Mammary microvascular endothelial cell (primary cell): ENCODE measurements around a stretch of chr15.

GRCh38 chr15:95079760-95080060 lies 848.3 kb downstream of the MCTP2 start:
- RAMPAGE, long total RNA: no peak

- RAMPAGE, long total RNA: no peak
These were observed 943.0 kb downstream of the MCTP2 start for GRCh38 chr15:95174271-95174866.

- RAMPAGE, long total RNA: no peak
These were observed 1028.2 kb upstream of the NR2F2 start for GRCh38 chr15:95302148-95302761.

DNA sequence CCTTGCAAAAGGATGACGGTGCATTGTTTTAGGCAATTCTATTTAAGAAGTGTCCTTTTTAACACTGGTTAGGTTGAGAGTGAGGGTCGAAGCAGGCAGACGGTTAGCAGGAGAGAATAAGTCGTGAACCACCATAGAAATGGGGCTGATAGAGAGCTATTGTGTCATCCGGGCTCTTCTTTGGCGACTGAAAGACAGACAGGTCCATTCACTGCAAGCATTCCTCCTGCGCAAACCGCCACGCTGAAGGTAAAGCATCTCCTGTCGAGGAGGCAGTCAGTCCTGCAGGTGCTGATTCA lies 1002.9 kb upstream of the NR2F2 start:
- RAMPAGE, long total RNA: no peak

DNA sequence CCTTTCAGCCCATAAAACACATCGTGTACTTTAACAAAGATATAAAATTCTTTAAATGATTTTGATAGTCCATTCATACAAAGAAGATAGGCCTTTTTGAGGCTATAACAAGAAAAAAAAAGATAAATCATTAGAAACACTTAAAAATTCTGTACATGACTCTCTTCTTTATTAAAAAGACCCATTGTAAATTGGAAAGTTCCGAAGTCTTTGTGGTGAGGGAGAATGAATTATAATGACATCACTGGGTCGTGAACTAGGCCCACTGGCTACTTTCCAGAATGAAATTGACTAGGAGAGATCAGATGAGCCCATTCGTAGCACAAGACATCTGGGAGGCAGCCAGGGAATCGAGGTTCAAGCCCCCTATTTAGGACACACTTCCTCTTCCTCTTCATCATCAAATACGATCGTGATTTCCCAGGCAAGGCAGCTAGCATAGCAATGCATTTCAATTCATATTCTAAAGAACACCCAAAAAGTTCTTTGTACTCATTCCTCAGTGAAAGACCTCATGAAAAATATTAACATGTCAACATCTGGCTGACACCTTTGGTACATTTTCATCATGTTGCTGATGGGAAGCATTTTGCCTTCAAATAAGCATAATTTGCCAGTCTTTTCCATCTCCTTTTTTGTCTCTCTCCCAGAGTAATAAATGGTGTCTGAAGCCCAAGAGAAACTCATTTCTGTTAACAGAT lies 889.7 kb upstream of the NR2F2 start:
- RAMPAGE, long total RNA: no peak

DNA sequence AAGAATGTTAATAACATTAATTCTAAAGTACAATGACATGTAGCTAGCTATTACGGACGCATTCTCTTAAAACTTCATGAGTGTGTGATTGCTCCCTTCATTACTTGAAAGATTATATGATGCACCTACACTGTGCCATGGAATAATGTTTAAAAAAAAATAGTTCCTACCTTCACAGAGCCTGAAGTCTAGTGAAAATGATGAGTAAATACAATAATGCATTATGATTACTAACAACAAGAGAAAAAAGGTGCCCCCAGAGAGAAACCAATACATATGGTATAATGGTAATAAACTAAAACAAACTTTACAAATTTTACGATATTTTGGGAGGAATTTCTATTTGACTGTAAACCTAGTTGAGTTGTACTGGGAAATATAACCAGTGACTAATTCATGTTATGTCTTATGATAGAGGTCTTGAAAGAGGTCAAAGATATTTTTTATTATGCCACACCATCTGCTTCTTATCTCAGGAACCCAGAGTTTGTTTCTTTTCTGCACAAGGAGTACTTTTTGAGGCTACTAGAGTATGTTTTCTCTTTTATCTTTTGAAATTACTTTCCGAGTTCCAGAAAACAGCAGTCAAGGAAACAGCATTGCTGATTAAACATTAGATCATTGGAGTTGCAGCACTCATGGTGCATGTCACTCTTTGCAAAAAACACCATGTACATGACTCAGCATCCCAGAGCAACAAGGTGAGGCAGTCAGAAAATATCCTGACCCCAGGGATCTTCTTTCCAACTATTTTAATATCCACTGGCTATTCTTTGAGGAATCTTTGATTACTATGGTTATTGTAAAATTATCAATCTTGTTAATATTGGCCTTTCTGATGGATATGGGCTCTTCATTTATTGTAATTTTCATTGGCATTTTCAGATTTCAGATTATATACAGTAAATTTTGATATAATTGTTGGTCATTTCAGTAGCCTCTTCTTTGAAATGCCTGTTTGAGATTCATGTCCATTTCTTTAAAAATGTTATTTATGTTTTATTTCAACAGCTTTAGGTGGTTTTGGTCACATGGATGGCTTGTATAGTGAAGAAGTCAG lies 645.8 kb upstream of the NR2F2 start:
- RAMPAGE, long total RNA: no peak

DNA sequence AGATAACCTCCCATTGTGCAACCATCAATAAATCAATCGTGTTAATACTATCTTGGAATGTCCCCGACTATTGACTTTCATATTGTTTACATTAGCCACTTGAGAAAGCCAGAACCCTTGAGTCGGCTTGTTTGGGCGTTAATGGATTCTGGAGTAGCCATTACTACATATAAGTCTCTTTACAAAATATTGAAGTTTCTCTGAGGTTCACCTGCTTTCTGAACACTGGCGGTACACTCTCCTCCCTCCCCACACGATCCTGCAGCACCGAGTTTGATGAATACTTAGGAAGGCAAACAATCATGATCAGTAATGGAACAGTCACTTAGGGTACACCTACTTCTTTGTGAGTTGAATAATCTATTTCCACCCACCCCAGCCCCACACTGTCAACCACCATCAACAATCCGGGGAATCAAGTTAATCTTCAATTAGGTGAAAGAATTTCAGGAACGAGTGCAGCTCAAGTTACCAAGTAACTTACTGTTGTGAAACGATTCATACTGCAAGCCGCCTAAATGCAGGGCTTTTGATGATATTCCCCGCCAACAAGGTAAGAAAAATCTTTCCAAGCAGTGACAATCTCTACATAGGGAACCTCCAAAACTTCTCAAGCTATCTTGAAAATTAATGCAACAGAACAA lies 159.3 kb upstream of the NR2F2 start:
- RAMPAGE, long total RNA: no peak

- RAMPAGE, long total RNA: no peak
These were observed 4.3 kb upstream of the NR2F2 start for GRCh38 chr15:96326218-96326520.

GRCh38 chr15:96346529-96347060 lies 16.1 kb downstream of the NR2F2 start:
- RAMPAGE, long total RNA: no peak

DNA sequence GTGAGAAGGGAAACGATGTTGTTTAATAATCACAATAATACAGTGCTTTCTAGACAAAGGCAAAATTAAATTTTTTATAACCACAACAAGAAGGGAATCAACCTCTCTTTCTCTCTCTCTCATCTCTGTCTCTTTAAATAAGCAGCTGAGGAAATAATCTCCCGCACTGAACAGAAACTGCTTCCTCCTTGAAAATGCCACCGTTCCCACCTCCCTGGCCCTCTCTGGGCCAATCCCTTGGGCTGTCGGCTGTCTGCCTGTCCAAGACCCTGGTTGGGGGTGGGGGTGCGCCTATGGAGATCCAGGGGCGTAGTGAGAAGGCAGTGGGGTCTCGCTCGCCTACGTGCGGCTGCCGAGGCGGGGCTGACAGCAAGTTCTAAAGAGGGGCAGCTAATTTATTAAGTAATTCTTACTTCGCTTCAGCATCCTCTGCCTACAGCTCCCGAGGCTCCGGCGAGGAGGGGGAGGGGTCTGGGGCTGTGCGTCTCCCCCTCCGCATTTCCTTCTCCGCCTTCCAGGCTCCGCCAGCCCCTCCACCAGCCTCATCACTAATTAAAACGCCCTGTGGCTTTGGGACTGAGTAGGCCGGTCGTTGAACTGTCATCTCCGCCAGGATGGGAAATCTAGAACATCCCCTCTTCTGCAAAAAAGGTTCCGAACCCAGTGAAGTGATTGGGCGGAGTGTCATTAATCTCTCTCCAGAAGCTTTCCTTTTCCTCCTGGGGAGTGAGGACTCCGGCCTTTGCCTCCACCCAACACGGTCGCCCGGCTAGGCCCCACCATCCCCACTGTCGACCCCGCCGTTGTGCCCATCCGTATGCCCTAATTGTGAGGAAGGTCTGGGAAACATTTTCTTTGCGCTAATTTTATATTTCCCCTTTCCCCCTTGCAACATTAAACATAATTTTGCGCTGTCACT lies 16.8 kb downstream of the NR2F2 start:
- RAMPAGE, long total RNA: no peak

- RAMPAGE, long total RNA: no peak
These were observed 29.4 kb downstream of the NR2F2 start for GRCh38 chr15:96359652-96360556.

GRCh38 chr15:97652787-97653359 lies 307.6 kb upstream of the ARRDC4 start:
- RAMPAGE, long total RNA: no peak

DNA sequence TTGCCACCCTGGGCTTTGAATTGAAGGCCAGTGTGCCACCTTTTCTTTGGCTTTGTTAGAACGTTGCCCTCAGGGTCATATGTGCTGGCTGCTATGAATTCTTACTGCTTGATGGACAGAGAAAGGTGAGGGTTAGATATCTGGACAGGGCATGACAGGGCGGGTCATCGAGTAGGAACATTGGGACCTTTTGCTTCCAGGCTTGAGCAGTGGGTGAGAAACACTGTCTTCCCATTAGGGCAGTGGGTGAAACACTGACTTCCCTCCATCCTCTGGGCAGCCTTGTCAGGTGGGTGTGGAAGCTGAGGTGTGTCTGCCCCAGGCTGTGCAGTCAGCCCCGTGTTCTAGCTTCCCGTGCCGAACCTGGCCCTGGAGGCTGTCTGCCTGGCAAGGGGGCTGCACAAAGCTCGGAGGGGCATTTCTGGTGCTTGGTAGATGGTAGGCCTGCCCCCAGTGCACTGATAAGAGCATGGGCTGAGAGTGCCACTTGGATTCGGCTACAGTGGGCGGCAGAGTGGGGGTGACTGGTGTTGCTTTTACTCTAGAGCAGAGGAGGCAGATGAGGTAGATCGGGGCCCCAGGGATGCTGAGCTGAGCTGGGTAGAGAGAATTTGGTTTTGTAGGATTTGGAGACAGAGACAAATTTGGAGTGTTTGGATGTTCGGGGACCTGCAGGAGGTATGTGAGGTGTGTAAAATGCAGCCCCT lies 21.2 kb downstream of the IGF1R start:
- RAMPAGE, long total RNA: no peak

DNA sequence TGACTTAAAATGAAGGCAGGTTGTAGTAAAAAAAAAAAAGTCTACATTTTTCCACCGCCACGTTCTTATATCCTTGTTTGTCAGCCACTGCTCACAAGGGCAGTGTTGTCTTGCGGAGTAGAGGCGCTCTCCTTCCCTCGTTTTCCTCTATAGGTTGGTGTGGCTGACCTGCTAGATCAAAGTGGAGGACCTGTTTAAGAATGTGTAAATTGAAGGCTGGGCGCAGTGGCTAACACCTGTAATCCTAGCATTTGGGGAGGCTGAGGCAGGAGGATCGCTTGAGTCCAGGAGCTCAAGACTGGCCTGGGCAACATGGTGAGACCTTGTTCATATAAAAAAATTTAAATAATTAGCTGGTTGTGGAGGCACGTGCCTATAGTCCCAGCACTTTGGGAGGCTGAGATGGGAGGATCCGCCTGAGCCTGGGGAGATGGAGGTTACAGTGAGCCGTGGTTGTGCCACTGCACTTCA lies 65.8 kb downstream of the IGF1R start:
- RAMPAGE, long total RNA: no peak

DNA sequence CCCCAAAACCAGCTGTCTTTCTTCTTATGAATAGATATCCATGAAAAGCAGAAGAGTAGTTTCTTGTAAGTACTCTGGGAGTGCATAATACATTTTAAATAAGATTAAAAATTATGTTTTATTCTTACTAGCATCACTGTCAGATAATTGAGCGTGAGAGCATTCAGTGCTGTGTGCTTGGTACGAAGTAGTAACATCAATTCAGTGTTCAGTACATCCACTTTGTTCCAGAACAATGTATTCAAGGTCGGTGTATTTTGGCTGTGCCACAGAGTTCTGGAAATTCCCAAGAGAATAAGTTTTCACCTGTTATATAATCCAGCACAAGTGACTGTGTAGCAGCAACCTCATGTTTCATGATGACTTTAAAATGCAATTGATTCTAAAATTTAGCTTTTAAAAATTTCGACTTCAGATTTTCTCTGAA lies 130.6 kb downstream of the IGF1R start:
- RAMPAGE, long total RNA: no peak

DNA sequence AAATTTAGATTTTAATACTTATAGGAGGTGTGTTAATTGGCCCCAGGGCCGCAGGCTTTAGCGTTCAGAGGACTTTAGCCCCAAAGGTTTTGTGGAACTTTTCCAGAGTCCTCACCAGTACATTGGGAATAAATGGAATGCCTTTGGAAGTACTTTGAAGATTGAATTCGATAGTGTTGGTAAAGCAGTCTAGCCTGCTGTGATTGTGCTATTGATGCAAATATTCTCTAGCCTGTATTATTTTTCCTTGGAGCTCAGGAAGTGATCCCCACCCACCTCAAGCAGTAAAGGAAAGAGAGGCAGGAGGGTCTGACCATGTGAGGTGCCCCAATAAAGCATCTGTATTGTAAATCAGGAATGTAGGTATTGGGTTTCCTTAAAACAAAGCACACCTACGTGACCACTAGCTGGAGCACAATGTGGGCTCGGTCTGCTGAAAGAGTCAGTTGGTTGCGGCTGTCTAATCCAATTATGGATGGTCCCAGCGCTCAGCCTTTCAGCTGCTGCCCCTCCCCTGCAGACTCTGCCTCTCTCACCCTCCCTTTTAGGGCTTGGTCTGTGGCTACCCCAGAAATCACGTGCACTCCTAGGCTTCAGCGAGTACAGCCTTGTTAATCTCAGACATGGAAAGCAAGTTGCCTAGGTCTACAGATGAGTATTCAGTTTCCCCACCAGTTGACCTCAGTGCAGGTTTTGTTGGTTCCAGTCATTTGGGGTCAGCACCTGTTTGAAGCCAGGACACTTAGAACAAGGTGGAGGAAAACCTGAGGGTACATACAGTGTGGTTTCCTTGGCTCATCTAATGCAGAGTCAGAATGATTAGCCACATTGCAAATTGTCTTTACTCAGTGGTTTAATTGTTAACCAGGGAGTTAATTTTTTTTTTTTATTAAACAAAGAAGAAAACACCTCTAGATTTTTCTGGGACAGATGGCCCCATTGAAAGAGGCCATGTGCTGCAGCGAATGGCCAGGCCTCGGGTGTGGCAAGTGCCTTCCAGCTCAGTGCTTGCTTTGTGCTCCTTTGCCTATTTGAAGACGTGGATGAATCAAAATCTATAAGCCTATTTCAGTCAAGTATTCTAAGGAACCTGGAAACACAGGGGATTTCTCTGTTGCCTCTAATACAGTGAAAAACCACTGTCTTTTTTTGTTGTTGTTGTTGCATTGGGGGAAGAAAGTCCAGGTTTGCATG lies 137.6 kb downstream of the IGF1R start:
- RAMPAGE, long total RNA: no peak

- RAMPAGE, long total RNA: no peak
These were observed 162.5 kb downstream of the PGPEP1L start for GRCh38 chr15:98845132-98845546.

GRCh38 chr15:98854013-98855275 lies 153.1 kb downstream of the PGPEP1L start:
- RAMPAGE, long total RNA: no peak

DNA sequence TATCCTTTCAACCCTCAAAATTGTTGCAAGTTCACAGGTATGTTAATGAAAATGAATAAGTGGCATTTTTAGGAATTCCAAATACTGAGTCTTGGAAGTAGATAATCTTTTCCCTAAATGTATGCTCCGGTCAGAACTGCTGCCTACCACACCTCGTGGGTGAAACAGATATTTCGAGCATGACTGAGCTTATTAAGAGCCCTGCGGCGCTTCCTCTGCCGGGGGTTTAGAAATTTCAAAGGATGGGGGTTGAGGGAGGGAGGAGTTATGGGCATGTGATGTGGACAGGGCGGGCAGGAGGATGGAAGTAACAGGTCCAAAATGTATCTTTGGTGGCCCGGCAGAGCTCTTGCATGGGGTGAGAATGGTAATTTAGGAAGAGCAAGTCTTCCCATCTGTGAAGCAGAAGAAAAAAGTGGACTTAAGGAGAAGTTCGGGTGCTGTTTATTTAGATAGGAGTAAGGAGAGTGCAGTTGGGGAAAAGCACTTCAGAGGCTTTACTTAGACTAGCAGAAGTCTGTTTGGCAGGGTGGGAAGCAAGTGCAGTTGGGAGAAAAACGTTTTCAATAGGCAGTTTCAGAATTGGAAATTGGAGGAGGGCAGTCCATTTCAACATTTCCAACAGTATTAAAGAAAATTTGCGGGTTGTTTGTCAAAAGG lies 133.6 kb downstream of the PGPEP1L start:
- RAMPAGE, long total RNA: no peak

DNA sequence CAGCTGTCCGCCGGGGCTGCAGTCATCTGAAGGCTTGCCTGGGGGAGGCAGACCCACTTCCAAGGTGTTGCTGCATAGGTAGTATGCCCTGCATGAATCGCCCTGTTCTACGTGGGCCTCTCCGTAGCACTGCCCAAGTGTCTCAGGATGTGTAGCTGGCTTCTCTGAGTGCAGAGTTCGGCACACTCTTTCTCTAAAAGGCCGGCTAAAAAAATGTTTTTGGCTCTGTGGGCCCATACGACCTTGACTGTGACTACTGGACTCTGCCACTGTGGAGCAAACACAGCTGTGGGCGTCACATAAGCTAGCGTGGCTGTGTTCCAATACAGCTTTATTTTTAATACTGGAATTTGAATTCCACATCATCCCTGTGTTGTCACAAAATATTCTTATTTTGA lies 56.0 kb downstream of the PGPEP1L start:
- RAMPAGE, long total RNA: no peak